Measurements from ENCODE around the gene SYPL1.

DNA sequence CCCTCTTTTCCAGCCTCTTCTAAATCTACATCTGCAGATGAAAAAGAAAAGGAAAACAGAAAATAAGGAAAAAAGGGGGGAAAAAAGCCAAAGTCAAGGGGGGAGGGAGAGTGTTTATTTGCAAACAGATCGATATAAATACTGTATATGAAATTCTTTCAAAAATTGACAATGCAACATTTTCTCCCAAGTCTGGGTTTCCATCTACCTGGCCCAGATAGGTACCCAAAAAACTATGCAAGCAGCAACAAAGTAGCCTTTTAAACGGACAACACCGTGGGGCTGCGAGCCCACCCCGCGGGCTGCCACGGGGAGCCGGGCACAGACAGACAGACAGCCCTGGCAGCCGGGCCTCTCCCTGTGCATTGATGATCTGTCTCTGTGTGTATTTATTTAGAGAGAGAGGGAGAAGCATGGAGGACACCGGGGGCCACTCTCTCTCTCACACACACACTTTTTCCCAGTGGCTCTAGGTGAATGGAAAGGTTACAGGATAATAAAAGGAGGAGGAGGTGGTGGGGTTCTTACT, 485 bp downstream of the ATXN7L1 start:
- PRO-cap = no peak

- PRO-cap = no peak
Observed at GRCh38 chr7:105878108-105879046, 2.0 kb upstream of the ATXN7L1 start.

DNA sequence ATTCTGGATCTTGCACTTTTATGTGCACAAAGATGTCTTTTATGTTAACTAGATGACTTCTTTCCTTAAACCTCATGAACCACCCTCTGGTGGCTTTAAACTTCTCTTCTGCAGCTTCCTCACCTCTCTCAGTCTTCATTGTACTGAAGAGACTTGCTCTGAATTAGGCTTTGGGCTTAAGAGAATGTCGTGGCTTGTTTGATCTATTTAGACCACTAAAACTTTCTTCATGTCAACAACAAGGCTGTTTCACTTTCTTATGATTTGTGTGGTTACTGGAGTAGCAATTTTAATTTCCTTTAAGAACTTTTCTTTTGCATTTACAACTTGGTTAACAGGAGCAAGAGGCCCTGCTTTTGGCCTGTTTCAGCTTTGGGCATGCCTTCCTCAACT, 38.2 kb upstream of the CDHR3 start:
- PRO-cap = no peak

- PRO-cap = bidirectional peak, plus-strand start at chr7:106112490, minus-strand start at chr7:106112284
Observed at GRCh38 chr7:106112146-106112824, at the start of gene SYPL1. TSS of gene SYPL1 (minus strand) at chr7:106112312.

- PRO-cap = no peak
Observed at GRCh38 chr7:106180585-106181275, 68.6 kb upstream of the SYPL1 start.

GRCh38 chr7:106198918-106199563, 85.7 kb downstream of the NAMPT start:
- PRO-cap = no peak

- PRO-cap = bidirectional peak, plus-strand start at chr7:106216685, minus-strand start at chr7:106216532
Observed at GRCh38 chr7:106216306-106216833, 68.4 kb downstream of the NAMPT start.

DNA sequence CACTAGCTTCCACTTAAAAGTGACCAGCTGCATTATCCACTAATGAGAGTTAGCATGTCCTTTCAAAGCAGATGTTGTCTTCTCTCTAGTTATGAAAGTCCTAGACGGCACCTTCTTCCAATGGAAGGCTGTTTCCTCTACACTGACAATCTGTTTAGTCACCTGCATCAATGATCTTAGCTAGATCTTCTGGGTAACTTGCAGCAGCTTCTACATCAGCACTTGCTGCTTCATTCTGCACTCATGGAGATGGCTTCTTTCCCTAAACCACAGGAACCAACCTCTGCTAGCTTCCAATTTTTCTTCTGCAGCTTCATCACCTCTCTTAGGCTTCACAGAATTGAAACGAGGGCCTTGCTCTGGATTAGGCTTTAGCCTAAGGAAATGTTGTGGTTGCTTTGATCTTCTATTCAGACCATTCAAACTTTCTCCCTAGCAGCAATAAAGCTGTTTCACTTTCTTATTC, 24.7 kb downstream of the NAMPT start:
- PRO-cap = no peak

DNA sequence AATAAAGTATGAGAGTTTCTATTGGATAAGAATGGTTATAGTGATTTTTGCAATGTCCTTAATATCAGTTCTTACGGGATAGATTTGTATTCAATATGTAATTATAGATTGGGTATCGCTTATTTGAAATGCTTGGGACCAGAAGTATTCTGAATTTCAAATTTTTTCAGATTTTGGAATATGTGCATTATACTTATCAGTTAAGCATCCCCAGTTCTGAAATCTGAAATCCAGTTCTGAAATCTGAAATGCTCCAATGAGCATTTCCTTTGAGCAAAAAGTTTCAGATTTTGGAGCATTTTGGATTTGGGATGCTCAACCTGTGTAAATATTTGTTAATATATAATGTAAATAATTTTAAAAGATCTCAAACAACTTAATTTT, 20.5 kb downstream of the NAMPT start:
- PRO-cap = no peak

DNA sequence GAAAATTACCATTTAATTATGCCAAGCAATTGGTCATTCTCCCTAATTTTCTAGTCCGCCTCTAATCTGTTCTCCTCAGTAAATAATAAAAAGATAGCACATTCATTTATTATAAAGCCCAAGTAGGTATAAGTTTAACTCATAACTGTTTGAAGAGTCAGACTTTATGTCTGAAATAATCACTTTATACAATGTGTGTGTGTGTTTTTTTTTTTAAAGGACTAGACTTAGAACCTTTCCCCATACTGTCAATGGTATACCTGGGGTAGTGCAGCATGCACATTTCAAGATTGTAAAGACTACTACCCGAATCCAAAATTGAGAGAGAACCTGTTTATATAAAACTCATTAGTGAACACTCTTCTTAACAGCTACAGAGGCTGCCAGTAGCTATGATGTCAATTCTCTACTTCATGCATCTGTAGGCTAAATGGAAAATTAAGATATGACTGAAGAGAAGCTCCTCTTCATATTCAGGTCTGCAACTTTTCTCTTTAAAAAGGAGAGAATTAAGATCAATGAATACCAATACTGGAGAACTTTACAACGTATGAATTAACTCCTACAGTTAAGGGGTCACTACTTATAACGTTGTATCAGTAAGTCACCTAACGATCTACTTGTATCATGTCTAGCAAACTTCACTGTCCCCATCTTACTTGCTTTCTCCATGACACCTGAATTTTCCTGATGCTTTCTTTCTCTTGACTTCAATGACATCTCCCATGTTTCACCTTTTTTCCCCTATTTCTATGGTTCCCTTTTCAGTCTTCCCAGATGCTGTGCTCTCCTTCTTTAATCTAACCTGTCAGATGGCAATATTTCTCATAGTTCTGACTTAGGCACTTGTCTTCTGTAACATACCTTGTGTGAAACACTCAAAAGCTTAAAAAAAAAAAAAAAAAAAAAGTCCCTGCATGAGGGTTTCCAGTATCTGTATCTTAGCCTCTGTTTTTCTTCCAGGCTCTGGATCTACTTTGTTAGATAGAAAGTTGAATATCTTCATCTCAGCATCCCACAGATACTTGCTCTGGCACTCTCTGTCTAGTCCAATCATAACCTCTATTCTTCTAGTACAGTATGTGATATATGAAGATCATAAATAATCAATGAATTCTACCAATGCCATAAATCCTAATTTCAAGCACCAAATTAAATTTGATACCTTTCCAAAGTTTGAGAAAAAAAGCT, 19.7 kb downstream of the NAMPT start:
- PRO-cap = no peak

GRCh38 chr7:106281773-106282076, 3.1 kb downstream of the NAMPT start:
- PRO-cap = no peak

DNA sequence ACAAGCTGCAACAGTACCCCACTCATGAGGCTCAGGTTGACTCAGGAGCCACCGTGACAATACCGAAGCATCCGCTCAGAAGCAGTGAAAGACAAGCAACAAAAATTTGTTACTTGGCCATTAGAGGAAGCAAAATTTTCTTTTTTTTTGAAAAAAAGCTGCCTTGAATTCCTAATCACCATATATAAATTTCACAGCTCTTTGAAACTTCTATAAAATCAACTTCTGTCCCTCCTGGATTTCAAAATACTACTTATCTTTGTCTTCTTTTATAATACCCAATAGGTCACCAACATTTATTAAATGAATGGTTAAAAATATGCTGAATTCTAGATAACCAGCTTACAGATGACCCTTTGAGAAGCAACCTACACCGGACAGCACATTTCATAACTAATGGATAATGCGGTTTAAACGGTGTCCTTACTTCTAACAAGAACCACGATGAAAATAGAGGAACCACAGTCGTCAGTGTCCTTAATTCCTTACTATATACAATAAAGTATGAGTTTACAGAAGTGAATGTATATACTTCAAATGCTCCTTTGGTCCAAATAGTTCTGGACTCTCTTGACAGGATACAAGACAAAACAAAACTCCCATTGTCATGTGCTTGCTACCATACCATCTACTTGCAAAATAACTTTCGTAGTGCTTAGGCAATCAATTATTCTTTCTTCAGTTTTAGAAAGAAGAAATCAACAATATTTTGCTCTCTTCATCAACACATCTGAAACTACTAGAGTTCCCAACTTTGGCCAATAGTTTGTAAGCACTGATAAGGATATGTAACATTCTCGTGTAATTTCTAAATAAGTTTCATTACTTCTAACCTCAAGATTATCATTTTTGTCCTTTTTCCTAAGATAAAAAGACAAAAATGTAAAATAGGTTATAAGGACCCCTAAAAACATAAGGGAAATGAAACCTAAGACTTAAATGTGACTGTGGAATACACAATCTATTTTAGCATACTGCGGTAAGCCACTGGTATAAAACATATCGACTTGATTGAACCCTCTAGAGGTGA, 2.4 kb downstream of the NAMPT start:
- PRO-cap = no peak

DNA sequence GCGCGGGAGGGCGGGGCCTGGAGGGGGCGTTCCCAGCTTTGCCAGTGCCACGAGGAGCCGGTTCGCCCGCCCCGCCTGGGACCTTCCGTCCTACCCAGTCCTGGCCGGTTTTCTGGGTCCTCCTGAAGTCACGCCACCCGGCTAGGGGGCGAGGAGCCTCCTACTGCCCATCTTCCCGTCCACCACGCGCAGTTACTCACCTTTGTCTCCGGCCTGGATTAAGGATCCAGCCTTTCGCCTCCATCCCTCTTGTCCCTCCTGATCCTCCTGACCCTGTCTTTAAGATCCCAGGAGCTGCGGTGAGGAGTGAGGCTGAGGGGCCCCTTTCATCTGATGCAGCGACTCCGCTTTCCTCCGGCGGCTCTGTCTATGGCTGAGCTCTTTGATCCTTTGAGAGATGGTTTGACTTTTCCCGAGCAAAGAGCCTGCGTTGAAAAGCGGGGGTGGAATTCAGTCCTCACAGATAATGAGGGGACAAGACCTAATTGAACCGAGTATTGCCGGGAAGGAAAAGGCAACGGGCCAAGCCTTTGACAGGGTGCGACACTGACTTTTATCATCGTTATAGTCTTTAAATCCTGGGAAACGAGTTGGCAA, 656 bp upstream of the NAMPT start:
- PRO-cap = unidirectional peak, minus-strand start at position 392 of the sequence

- PRO-cap = no peak
Observed at GRCh38 chr7:106290115-106290897, 5.5 kb upstream of the NAMPT start.

DNA sequence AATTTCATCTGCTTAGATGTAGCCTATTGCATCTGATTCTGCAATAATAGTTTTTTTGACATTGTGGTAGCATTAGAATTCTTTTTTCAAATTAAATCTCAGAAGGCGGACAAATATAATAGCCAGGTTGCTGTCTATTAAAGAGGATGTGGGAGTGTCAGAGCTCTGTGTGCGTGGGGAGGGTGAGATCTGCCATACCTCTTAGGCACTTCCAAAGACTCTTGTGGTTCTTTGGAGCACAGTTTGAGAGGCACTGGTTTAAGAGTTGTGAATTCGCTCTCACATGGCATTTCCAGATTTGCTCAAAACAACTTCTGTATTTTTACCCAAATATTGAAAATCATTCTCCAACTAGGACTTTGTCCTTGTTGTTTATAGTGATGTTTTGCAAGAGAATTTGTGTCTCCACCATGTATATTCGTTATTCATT, 14.0 kb downstream of the PIK3CG start:
- PRO-cap = no peak

DNA sequence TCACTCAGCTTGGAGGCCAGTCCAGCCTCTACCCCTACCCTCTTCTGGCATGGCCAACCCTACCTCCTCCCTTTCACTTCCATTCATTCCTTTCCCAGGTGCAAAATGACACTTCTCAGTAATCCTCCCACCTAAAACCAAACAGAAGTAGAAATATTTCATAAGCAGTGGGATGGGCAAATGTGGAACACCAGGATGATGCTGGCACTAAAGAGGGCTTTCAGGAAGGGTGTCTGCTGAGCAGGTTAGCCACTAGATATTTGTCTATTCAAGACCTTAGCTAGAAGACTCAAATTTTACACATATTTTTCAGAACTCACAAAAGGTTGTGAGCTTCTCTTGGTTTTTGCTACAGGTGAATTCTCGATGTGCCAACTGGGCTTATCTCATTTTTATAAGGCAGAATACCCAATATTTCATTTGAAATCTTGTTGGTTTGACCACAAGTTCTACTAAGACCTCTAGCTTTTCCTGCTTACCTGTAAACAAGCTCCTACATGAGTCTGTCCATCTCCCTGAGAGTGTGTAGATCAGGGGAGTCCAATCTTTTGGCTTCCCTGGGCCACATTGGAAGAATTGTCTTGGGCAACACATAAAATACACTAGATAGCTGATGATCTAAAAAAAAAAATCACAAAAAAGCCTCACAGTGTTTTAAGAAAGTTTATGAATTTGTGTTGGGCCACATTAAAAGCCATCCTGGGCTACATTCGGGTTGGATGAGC, 21.5 kb downstream of the PIK3CG start:
- PRO-cap = no peak

- PRO-cap = no peak
Observed at GRCh38 chr7:107234486-107234720, 65.6 kb downstream of the HBP1 start.

- PRO-cap = no peak
Observed at GRCh38 chr7:107452184-107452960, 17.5 kb upstream of the GPR22 start.

DNA sequence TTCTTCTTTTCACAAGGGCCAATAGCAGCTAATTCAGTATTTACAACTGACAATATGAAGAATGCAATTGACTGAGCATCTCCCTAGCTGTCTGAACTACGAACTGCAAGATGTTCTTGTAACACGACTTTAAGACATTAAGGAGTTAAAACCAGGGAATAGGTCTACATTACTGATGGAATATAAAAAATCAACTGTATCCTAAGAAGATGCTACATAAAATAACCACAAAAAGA, 1.4 kb downstream of the GPR22 start:
- PRO-cap = unidirectional peak, minus-strand start at position 105 of the sequence

DNA sequence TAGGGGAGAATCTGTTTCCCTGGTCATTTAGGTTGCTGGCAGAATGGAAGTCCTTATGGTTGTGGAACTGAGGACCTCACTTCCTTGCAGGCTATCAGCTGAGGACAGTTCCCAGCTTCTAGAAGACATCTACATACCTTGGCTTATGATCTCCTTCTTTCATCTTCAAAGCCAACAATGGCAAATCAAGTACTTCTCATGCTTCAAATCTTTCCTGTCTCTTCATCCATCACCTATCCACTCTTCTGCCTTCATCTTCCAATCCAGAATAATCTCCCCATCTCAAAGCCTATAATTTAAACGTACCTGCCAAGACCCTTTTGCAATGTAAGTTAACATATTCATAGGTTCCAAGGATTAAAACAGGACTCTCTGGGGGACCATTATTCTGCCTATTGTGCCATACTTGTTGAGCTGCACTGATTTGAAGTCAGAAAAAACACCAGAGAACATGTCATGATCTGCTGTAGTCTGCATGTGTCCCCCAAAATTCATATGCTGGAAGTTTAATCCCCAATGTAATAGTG, 22.7 kb downstream of the GPR22 start:
- PRO-cap = no peak